Bronchial epithelial cell (primary cell): ENCODE measurements around a stretch of chr2.

DNA sequence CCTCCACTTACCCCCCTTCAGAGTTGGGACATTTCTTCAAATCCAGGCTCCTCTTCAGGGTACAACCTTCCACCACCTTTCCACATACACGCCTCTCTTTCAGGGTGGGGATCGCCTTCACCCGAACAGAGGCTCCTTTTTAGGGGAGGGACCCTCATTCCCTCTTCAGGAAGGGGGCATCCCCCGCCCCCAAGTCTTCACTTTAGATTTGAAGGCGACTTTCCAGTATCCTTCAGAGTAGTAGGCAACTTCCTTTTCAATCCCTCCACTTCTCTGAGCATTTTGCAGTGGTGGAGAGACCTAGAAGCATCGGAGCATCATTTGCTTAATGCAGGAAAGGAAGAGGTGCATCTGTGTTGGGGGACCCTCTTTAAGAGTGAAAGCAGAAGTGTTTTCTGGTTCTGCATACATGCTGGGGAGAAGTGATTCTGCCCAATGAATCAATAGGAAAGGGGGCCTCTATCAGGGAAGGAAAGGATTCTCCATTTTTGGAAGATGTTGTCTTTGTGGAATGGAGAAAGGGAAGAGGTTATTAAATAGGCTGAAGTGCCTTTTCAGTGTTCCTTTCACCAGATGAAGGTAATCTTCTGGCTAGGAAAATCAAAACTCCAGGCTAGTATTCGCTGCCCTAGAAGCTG lies 925 bp downstream of the EML4 start:
- RRBS, 2 experiments = no CpG with 5 or more reads among the region's 7 CpGs

- RRBS, 2 experiments = no CpG with 5 or more reads among the region's 1 CpG
Observed at GRCh38 chr2:42171603-42172053, 2.5 kb downstream of the EML4 start.

DNA sequence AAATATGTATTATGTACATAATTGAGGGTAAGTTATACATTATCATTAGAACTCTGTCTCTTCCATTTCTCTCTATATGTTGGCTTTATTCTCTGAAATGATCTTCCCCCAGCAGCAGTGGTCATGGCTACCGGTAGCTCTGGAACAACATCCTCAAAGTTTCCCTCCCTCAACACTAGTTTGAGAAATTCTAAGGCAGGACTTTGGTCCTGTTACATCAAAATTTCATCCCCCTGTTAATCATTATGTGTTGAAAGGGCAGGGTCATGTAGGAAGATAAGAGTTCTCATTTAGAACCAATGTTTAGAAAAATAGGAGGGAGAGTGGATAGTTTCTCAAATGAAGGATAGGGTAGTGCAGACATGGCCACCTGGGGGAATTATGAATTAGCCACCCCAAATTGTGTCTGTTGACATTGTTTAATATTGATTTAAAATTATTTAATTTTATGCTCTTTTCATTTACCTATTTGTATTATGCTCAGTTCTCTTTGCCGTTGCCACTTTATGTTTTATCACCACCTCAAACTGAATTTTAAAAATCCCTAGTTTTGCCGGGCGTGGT lies 22.2 kb downstream of the EML4 start:
- RRBS, 2 experiments = no CpG with 5 or more reads among the region's 4 CpGs

- RRBS, 2 experiments = 96% methylated on average over 2 of the region's 19 CpGs; no CpG with 5 or more reads in 1 of the 2 experiments
Observed at GRCh38 chr2:42424866-42425306, 63.9 kb upstream of the COX7A2L start.

DNA sequence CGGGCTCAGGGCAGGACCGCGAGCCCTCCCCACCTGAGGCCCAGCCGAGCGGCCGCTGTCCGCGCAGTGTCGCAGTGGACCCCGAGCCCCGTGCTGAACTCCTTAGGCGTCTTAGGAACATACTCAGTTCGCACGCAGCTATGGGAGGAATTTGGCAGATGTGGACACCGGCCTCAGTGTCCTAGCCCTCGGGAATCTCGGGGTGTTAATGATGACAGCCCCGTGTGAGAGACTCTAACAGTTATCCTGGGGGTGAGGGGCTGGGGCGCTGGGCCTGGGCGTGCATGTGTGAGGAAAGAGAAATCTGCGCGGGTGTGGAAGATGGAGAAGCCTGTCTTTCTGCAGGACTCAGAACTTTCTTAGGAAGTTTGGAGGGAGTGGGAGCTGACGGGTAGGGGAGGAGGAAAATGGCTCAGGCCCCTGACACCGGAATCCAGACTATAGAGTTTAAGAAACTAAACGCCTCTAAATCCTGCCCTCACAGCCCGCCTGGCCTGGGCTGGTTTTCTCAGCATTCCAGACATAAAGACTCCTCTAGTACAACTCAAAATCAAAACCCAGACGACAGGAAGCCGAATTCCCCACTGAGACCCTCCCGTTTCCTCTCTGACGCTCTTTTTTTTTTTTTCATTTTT lies 969 bp upstream of the HAAO start:
- RRBS, 2 experiments = 2 to 6% methylated on average over 1 of the region's 30 CpGs

- RRBS, 2 experiments = no CpG with 5 or more reads among the region's 33 CpGs
Observed at GRCh38 chr2:42989402-42989919, 197.1 kb upstream of the HAAO start.

GRCh38 chr2:43193623-43194010 lies 32.8 kb downstream of the ZFP36L2 start:
- RRBS, 2 experiments = no CpG with 5 or more reads among the region's 2 CpGs

- RRBS, 2 experiments = no CpG with 5 or more reads among the region's 10 CpGs
Observed at GRCh38 chr2:43212331-43212766, 14.1 kb downstream of the ZFP36L2 start.

DNA sequence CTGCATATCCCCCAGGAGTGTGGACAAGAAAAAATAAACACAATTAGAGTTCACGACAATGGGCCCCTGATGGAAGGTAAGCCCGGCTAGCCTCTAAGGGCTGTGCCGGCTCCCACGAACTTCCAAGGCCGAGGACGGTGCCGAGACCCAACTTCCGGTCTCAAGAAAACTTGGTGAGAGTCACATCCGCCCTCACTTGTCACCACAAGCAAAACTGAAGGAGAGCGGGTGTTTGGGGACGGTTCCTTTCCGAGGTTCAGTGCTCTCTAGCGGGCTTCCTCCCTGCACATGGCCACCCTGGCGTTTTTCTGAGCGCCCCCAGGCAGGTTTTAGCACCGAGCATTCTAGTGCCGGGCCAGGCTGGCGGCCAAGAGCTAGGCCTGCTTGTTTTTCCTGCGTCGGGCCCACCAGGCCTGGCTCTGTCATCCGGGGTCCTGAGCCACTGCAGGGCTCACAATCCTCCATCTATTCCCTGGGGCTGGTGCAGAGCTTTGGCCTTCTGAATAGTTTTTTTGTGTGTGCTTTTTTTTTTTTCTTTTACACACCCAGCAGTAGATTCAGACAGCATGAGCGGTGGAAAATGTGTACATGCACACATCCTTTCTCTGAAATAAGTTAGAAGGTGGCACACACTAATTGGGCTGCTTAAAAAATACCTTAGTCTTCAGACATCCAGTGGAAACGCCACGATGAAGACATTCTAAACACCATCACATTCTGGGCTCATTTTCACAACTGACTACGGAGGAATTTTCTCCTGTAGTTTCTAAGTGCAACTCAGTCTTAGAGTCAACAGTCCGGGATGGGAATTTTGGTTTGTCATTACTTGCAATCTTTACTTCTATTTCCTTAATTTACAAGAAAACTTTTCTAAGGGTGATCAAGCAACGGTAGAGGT lies 6.3 kb downstream of the ZFP36L2 start:
- RRBS, 2 experiments = 1 to 3% methylated on average over 11 of the region's 27 CpGs

DNA sequence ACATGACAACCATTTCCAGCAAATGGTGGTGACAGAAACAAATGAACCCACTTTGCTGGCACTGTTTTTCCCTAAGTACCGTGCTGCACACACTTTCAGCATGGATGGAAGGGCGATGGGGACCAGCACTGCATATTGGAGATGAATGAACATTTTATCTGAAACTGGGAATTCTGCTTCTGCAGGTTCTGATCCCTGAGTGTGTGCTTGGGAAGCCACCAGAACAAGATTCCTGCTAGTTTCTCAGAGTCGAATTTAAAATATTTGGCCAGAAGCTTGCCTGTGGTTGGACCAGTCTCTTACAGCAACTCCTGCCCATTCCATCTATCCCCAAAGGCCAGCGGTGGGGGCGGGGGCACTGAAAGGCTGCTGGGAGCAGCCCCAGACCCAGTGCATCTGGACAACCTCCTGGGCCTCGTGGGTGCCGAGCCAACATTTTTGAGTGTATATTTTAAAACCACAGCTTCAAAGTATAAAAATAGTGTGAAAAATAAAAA lies 38.5 kb upstream of the ZFP36L2 start:
- RRBS, 2 experiments = no CpG with 5 or more reads among the region's 7 CpGs

GRCh38 chr2:43343983-43344438 lies 117.6 kb upstream of the ZFP36L2 start:
- RRBS, 2 experiments = no CpG with 5 or more reads among the region's 4 CpGs

GRCh38 chr2:43666402-43666601 lies 9.9 kb downstream of the C1GALT1C1L start:
- RRBS, 2 experiments = no CpG with 5 or more reads among the region's 7 CpGs

GRCh38 chr2:43826266-43826598 lies 12.4 kb downstream of the ABCG5 start:
- RRBS, 2 experiments = no CpG with 5 or more reads among the region's 6 CpGs

GRCh38 chr2:43840104-43840669 lies 1.4 kb downstream of the ABCG8 start:
- RRBS, 2 experiments = no CpG with 5 or more reads among the region's 9 CpGs

- RRBS, 2 experiments = no CpG with 5 or more reads among the region's 15 CpGs
Observed at GRCh38 chr2:43905398-43906090, 66.8 kb downstream of the ABCG8 start.

- RRBS, 2 experiments = no CpG with 5 or more reads among the region's 6 CpGs
Observed at GRCh38 chr2:44083022-44083618, 85.6 kb upstream of the PPM1B start.

DNA sequence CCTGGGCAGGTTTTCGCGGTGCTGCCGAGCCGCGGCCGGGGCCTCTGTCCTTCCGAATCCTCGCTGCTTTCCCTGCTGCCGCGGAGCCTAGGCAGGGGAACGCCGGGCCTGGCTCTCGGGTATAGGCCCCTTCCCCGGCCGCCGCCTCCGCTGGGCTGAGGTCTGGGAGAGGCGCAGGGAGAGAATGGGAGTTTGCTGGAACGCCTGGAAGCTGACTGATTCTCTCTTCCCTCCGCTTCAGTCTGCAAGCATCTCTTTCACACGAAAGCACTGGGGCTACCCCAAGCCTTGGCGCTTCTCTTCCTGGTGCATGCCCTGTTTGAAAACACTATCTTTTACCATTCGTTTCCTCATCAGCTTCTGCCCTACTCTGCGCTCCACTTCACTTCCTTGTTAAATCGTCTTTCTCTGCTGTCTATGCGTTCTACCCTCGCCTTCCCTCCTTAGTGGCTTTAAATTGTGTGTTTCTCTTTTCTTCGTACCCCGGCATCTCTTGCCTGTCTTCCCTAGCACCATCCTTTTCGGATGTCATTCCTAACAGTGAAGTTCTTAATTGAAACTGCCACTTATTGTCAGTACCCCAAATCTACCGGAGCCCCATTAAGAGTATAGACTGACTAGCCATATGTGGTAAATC lies 784 bp downstream of the PPM1B start:
- RRBS, 2 experiments = under 1 to 2% methylated on average over 14 of the region's 31 CpGs

DNA sequence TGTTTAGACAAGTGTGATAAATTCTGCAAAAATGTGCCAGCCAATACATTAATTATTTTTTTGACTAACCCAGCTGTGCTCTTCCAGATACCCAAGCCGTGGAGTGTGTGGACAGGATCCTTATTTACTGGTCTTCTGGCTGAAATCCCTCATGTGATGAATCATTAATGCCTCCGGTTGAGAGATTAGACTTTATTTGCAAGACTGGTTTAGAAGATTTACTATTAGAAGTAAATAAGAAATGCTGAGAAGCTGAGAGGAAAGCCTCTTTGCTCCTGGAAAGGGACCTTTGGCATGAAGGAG lies 16.0 kb downstream of the SLC3A1 start:
- RRBS, 2 experiments = no CpG with 5 or more reads among the region's 2 CpGs

DNA sequence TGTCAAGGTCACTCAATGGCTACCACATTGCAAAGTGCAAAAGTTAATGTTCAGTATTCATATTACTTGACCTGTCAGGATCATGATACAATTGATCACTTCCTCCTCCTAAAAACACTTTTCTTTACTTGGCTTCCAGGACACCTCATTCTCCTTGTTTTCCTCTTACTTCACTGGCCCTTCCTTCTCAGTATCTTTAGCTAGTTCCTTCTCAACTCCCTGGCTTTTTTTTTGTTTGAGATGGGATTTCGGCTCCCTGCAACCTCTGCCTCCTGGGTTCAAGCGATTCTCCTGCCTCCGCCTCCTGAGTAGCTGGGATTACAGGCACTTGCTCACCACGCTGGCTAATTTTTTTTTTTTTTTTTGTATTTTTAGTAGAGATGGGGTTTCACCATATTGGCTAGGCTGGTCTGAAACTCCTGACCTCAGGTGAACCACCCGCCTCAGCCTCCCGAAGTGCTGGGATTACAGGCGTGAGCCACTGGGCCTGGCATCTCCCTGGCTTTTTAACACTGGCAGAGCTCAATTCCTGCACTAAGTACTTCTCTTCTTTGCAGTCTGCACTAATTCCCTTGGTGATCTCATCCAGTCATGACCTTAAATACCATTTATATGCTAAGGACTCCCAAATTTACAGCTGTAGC lies 10.4 kb downstream of the PREPL start:
- RRBS, 2 experiments = no CpG with 5 or more reads among the region's 7 CpGs

DNA sequence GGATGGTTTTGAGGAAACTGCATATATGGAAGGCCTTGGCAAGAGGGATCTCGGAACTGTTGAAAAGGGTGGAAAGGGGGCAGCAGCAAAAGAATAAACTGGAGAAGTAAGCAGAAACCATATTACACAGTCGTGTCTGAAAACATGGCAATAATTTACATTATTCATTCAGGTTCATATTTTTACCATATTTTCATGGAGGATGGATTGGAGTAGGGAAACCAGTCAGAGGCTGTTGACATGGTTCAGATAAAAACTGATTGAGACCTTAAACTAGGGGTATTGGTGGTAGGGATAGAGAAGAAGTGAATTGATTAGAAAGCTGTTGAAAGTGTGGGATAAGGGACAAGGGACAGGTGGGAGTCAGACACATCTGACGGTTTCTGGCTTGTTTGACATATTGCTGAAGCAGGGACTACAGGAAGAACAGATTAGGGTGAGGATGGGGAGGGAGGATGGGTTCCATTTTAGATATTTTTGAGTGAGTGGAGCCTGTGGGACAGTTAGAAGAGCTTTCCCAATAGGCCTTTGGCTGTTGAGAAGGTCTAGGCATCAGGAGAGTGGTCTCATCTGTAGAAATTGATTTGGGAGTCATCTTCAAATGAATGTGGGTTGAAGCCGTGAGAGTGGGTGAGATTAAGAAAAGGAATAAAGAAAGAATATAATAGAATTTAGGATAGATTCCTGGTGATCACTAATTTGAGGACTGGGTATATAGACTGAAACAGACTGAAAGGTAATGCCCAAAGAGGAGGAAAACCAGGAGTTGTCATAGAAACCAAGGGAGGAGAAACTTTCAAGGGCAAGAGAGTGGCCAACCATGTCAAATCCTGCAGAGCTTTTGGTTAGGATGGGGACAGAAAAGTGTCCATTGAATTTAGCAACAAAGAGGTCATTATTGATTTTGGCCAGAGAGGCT lies 193.5 kb downstream of the CAMKMT start:
- RRBS, 2 experiments = no CpG with 5 or more reads among the region's 4 CpGs